OVCAR3 (cell line): Measurements from ENCODE around the genes EID3 and WASHC4.

GRCh38 chr12:103571359-103571823, 15.7 kb upstream of the STAB2 start:
- RRBS, result no CpG with 5 or more reads among the region's 17 CpGs

GRCh38 chr12:103840190-103841149, 564 bp downstream of the NT5DC3 start:
- RRBS, result 4% methylated on average over 44 of the region's 70 CpGs

DNA sequence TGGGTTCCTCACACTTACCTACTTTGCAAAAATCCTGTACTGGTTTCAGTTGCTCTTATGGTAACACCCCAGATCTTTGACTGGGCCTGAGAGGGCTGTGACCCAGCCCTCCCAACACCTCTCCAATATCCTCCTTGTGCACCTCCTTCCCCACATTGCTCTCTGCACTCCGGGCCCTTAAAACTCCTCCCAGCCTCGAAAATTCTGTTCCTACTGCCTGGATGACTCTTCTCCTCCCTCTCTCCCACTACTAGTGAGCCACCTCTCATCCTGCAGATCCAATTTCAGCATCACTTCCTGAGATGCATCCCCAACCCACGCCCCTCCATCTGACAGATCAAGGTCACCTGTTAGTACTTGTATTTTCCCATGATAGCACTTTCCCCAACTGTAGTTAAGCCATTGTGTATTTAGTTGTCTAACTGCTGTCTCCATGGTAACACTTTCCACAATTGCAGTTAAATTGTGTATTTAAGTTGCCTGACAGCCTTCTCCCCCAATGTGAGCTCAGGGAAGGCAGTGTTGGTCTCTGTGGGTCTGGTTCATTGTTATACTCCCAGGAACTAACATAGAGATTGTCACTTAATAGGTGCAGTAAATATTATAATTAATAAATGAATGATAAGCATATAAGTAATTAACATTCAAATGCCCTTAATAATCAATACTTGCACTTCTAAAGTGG, 11.6 kb upstream of the NT5DC3 start:
- RRBS, result no CpG with 5 or more reads among the region's 3 CpGs

- RRBS, result no CpG with 5 or more reads among the region's 5 CpGs
Measured at GRCh38 chr12:103932096-103933127, 2.2 kb downstream of the HSP90B1 start.

DNA sequence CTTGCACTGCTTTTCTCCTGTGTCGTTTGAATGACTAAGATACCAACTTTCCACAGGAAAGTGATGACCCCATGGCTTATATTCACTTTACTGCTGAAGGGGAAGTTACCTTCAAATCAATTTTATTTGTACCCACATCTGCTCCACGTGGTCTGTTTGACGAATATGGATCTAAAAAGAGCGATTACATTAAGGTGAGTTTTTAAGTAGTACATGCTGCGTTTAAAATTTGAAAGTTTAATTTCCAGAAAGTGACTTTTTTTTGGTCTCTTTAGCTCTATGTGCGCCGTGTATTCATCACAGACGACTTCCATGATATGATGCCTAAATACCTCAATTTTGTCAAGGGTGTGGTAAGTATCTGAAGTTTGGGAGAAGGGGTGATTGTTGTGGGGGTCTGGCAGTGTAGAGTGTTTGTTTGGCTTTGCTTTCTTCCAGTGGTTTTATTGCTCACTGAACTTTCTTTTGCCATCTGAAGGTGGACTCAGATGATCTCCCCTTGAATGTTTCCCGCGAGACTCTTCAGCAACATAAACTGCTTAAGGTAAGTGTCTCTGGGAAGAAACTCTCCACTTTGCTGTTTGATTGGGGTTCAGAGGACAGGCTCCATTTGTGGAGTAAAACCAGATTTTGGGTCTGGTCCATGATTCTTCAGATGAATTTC, 11.3 kb downstream of the HSP90B1 start:
- RRBS, result no CpG with 5 or more reads among the region's 10 CpGs

GRCh38 chr12:104064722-104065038, 349 bp downstream of the HCFC2 start:
- RRBS, result 4% methylated on average over 14 of the region's 40 CpGs

DNA sequence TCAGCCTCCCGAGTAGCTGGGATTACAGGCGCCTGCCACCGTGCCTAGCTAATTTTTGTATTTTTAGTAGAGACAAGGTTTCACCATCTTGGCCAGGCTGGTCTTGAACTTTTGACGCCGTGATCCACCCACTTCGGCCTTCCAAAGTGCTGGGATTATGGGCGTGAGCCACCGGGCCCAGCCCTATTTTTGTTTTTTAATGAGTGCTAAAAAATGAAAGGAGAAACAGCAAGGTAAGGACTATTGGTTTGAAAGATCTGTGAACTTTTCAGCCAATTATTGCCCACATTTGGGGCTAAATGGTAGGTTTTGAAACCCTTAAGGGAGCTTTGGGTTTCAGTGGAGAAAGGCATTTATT, 12.0 kb upstream of the EID3 start:
- RRBS, result no CpG with 5 or more reads among the region's 8 CpGs

- RRBS, result 93% methylated on average over 20 of the region's 83 CpGs
Measured at GRCh38 chr12:104303301-104304593, at the start of gene EID3. EID3 (plus strand) TSS chr12:104303739.

GRCh38 chr12:104482085-104483122, 25.7 kb downstream of the CHST11 start:
- RRBS, result no CpG with 5 or more reads among the region's 13 CpGs

- RRBS, result no CpG with 5 or more reads among the region's 13 CpGs
Measured at GRCh38 chr12:104485551-104486246, 29.0 kb downstream of the CHST11 start.

DNA sequence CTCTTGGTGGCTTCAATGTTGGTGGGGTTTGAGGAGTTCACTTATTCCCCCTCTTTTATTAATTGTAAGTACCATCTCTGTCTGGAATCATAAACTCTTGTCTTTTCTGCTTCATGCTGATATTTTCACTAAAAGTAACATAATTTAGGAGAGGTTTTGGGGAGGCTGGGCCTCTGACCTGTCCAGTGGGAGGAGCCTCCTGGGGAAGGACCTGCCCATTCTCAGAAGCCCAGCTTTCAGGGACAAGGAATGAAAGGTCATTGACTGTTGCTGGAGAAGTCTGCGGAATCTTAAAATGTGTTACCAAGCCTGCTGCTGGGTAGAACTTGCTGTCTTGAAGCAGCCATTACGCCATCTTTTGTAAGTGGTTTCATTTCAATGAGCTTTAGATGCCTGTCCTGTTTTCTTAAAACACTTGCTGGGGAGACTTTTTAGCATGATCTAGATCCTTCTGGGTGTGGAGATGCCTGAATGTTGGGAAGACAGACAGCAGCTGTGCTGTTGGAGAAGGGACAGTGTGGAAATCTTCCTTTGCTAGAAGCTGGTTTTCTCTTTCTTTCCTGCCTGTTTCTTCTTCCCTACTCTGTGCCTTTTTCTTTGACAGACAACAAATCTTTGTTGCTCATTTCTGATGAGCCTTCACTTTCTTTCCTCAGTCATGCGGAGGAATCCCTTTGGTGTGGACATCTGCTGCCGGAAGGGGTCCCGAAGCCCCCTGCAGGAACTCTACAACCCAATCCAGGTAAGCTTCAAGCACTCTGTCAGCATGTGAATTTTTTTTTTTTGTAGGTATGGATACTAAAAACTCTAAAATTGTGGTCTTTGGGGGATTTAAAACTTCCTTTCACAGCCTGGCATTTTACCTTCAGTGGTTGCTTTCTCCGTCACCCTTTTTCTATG, 144.8 kb downstream of the CHST11 start:
- RRBS, result no CpG with 5 or more reads among the region's 6 CpGs

- RRBS, result no CpG with 5 or more reads among the region's 3 CpGs
Measured at GRCh38 chr12:104649276-104650466, 192.9 kb downstream of the CHST11 start.

DNA sequence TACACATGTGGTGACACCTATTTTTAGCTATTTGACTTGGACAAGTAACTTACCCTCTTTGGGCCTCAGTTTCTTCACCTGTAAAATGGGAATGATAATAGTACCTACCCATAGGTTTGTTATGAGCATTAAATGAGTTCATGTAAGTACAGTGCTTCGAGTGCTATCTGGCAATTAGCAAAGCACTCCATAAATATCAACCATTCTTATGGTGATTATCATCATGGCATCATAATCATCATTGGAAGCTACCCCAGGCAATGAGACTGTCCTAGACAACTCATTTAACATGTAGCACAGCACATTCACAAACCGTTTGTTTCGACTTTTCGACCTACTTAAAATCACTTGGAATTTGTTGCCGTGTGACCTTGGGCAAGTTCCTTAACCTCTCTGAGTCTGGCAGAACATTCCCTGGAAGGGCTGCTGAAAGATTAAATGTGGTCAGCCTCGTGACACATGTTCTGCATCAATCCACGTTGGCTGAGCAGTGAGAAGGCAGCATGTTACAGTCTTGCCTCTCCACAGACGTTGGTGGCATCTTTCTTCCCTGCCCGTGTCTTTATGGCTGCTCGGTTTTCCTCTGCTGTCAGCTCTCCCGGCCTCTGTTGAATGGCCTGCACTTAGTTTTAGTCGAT, 216.8 kb downstream of the CHST11 start:
- RRBS, result no CpG with 5 or more reads among the region's 12 CpGs

GRCh38 chr12:104804351-104804843, 153.7 kb downstream of the SLC41A2 start:
- RRBS, result no CpG with 5 or more reads among the region's 4 CpGs

GRCh38 chr12:104858560-104858959, 99.5 kb downstream of the SLC41A2 start:
- RRBS, result no CpG with 5 or more reads among the region's 3 CpGs

DNA sequence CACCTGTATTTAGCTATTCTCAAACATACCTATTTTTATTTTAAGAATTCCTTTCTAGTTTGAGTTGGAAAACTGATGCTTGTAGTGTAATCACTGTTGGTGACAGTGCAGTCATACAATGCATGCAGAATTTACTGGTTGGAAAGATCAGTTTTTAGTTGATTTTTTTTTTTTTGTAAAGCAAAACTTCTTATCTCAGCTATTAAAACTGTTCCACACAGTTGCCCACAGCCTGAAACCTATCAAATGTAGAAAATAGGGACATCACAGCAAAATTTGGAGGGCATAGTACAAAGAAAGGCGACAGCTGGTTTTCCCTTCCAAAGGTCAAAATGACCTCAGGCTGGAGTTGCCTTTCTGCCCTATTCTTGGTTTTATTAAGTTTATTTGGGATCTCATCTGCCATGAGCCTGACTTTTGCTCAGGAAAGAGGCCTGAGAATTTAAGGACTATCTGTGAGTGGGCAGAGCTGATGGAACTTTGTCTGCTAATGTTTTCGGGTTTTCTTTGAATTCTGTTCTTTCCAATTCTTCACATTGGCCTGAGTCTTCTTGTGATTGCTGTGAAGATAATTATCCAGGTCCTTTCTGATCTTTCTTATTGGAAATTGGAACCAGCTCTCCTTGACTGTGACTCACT, 28.5 kb downstream of the NOPCHAP1 start:
- RRBS, result no CpG with 5 or more reads among the region's 2 CpGs

DNA sequence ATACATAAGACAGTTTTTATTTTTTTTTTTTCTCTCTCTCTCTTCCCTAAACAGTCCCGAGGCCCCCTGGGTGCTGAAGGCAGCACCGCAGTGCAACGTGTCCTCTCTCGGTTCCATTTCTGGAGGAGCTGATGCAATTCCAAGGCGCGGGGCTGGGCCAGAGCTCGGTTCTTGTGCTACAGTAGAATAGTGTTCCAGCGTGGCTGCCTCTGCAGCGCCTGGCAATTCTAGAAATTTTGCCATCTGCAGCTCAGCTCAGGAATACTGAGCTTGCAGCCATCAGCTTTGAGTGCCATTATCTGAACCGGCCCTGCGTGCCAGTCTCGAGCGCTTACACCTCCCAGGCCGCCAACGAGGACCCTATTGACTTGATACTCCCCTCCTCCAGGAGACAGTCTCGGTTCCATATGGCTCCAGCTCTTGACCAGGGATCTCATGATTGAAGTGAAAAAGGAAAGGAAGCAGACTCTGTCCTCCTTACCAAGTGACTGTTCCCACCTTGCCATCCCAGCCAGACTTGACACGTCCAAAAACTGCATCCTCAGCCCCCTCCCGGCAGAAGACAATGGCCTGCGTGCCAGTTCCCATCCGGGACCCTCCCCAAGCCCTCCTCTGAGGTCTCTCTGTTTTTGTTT, 538 bp downstream of the ALDH1L2 start:
- RRBS, result 10% methylated on average over 2 of the region's 20 CpGs

DNA sequence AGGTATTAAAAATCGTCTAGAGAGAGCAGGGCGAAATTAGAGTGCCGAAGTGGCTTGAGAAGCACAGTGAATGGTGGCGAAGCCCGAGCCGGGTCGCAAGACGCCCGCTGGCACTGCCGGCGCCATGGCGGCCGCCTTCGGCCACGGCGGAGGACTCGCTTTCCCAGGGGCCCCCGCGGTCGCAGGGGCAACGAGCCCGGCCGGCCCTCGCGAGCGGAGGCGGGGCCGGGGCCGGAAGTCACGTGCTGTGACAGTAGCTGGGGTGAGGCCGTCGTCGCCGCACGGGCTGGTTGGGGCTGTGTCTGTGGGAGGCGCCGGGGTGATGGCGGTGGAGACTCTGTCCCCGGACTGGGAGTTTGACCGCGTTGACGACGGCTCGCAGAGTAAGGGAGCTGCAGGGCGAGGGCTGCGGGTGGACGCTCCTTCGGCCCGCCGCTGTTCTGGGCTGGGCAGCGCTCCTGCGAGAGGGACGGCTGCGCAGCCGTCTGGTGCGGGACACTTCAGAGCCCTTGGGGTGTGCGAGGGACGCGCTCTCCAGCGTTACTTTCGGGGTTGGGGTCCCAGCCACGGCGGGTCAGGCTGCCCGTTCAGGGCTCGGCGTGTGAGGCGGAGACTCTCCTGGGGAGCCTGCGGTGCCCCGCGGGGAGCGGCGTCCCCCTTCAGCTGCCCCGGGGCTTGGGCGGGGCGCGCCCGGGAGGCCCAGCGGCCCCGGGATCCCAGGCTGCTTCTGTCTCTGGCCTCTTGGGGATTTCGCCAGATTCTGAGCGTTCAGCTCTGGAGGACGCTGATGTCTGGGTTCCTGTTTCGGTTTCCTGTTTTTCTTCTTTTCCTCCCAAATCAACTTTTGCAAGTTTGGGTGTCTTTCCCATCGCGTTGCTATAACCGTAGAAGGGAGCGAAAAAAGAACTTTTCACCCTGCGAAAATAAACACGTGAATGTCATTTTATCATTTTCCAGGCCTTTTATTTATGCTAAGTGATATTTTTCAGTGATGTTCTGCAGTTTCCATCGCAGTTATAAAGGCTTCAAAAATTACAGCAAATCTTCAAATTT, at the start of gene WASHC4:
Gene WASHC4, plus strand, starts transcription at position 253 of the 1,053 bp plus-strand sequence.
- RRBS, result 7% methylated on average over 17 of the region's 90 CpGs

GRCh38 chr12:105195142-105195556, 40.8 kb downstream of the APPL2 start:
- RRBS, result no CpG with 5 or more reads among the region's 8 CpGs